ENCODE data around the genes C1orf43, ATP8B2, UBE2Q1, PMVK and FLAD1.

DNA sequence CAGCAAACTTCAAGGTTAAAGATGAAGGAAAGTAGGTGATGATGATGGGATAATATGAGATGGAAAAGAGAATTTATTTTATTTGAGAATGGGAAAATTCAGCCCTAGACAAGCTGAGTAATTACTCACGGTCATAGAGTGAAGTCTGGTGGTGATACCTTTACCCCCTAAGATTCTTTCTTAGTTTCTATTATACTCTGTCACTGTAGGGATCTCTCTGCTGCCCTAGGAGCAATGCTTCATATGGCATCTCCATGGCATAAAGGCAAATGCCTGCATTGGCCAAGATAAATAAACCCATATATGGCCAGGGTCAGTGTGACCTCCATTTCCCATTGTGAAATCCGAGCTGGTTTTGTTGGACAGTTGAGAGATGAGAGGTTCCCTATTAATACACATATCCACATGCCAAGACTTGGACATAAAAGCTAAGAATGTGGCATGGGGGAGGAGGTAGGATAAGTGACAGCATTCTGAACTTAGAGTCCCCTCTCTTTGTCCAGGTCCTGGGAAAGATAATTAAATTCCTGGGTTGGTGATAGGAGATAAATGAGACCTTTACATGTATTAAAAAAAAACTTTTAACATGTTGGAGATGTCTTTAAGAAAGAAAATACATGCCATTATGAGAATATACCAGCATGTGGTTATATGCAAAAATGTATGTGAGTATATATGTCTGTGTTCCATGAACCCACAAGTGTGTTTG lies 1.3 kb downstream of the TPM3 start:
- PRO-cap: no peak

- PRO-cap: bidirectional peak, plus-strand start at chr1:154220950, minus-strand start at chr1:154220626
These were observed at the start of gene C1orf43 for GRCh38 chr1:154219990-154220849. Gene C1orf43, minus strand, starts transcription at chr1:154220590.

DNA sequence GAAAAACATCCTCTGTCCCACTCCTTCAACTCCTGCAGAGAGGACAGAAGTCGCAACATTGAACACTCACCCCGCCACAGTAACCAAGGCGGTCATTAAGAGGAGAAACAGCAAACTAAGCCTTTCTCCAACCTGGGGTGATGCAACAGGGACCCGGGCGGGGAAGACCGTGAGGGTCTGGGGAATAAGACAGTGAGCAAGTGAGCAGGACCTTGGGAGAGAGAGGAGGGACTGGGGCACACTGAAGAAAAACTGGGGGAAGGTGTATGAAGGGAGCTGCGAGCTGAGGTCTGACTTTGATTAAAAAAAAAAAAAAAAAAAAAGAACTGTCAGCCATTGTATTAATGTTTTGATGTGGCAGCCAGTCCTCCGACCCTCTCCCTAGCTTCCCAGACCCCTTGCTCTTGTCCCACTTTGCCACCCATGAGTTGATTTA lies 438 bp downstream of the HAX1 start:
- PRO-cap: no peak

DNA sequence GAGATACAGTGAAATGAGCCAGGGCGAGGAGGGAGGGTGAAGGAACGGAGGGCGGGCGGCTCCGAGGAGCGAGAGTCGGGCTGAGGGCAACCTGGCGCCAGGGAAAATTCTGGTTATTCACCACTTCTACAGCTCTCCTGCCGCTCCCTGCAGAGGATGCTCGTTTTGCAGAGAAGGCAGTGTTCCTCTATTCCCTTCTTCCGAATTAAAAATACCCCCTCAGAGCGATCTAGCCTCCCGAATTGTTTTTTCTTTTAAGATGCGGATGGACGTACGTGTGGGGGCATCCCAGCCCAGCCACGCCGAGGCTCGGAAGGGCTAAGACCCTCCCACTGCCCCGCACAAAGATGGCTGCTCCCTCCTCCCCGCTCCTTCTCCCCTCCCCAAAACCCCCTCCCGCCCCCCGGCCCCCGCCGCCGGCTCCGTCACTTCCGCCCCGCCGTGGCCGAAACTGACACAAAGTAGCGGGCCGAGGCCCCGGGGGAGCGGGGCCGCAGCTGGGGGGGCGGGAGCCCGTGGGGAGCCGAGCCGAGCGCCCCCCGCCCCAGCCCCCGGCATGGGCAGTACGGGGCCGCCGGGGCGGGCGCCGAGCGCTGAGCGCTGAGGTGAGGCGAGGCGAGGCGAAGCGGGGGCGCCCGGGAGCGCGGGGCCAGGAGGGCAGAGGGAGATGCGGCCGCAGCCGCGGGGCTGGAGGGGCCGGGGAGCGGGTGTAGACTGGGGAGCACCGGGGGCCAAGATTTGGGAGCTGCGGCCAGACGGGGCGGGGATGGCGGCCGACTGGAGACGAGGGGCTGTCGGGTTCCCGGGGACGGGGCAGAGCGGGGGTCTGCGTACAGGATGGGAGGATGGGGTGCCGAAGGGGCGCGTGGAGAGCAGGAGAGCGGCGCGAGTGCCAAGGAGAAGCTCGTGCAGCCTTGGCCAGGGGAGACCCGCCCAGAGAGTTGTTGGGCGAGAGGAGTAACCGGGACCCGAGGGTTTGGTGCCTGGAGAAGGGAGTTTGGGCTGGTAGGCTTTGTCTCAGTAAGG lies at the start of gene ATP8B2:
TSS of gene ATP8B2 (plus strand) at position 428 of the 1,026 bp plus-strand sequence.
- PRO-cap: bidirectional peak, plus-strand start at position 472 of the sequence, minus-strand start at position 377 of the sequence

- PRO-cap: no peak
These were observed 4.2 kb downstream of the ATP8B2 start for GRCh38 chr1:154329226-154330145.

DNA sequence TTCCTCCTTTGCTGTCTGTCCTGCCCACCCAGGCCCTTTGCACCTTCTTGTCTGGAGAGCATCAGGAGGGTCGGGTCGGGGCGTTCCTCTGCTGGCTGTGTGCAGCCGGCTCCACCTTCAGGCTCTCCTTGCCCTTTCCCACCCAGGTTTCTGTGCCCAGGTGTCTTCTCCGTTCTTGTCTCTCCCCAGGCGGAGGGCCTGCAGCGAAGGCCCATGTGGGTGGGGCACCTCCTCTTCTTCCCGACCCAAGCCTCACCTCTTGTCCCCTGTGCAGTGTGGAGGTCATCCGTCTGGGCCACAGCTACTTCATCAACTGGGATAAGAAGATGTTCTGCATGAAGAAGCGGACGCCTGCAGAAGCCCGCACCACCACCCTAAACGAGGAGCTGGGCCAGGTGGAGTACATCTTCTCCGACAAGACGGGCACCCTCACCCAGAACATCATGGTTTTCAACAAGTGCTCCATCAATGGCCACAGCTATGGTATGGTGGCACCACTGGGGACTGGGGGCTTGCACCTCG lies 15.3 kb downstream of the ATP8B2 start:
- PRO-cap: no peak

DNA sequence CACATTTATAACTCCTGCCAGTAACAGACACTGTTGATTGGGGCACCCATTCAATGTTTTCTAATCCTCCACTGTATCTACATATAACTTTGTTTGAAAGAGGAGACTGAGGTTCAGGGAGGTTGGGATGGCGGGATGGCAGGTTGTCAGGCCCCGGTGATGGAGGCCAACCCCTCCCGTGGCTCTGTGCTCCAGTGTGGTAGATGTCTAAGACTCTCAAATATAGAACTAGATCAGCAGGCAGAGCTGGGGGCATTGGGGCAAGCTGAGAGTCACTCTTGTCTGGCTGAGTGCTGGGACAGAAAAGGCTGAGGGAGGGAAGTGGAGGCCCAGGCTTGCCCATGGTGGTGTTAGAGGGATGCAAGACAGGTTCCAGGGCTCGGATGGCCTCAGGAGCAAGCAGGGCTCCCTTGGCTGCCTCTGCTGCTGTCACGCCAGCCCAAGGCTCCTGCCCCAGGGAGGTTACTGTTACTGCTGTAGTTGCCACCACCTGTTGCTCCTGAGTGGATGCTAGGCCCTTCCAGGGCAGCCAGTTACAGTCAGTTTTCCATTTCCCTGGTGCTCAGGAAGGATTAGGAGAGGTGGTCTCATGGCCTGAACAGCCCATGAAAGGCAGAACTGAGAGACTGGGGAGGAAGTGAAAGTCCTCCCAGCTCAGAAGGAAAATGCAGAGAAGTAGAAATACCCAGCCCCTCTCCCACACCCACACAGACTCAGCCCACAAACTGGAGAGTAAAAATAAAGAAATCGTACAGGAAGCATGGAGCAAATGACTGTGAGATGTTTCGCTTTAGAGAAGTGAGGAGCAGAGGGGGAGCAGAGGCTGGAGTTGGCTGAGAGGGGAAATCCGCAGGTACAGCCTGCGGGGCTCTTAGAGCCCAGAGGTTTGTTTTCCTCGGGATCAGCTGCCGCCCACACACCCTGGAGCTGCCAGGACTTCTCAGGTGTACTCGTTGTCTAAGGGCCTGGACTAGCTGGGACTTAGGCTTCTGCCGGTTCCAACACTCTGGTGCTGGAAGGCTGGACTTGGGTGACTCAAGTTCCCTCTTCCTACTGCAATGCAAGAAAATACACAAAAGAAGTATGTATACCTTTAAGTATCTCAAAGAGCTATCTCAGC lies 2.1 kb downstream of the IL6R start:
- PRO-cap: bidirectional peak, plus-strand start at position 793 of the sequence, minus-strand start at position 709 of the sequence; bidirectional peak, plus-strand start outside the sequence, minus-strand start at position 1,060 of the sequence

DNA sequence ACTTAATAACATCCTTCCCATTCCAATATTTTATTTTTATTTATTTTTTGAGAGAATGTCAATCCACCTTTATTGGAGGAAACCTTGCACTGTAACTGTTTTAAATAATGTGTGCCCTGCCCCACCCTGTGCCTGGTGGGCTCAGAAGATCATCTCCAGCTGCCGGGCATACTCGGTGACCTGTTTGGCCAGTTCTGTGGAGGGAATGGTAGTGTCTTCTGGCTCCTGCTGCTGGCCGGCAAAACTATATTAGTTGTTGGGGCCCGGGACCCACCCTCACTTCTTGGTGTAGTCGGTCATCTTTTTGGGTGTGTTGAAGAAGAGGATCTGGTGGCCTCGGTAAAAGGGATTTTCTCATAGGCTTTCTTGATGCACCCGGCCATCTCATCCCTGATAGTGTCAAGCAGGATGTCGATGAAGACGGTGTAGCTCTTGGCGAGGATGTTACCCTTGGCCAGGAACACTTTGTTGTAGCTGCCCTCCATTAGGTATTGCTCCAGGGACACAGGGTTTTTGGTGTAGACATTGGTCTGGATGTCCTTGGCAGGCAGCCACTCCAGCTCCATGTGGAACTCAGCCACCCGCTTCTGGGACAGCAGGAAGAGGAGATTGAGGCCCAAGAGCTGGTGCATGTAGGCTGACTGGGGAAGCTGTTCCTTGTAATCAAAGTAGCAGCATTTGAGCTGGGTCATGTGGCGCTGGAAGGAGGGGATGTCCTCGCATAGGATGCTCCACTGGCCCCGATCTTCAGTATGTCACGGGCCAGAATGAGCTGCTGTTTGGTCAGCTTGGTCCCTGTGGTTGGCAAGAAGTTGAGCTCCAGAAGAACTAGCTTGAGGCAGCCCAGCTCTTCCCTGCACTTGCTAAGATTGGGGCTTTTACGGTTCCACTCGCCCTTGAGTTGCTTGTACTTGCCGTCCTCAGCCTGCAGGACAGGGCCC lies 9.3 kb downstream of the IL6R start:
- PRO-cap: no peak

DNA sequence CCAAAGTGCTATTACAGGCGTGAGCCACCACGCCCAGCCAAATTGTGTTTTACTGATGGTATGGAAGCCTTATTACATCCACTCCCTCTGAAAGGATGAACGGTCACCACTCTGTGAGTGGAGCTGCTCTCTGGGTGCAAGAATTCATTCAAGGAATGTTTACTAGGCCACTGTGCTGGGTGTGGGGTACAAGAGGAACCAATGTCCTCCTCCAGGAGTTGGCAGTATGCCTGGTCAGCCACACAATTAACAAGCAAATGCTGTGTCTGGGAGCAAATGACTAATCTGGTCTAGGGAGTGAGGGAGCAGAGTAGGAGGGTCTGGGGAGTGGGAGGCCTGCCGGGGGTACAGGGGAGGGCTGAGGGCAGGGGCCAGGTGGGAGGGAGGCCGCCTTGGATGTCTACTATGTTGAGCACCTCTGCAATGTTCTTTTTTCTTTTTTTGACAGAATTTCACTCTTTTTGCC lies 27.2 kb upstream of the TDRD10 start:
- PRO-cap: no peak

GRCh38 chr1:154558066-154559167 lies at the start of gene UBE2Q1:
Gene UBE2Q1, minus strand, starts transcription at chr1:154558662.
- PRO-cap: unidirectional peak, minus-strand start at chr1:154558409; bidirectional peak, plus-strand start at chr1:154558928, minus-strand start at chr1:154558677; bidirectional peak, plus-strand start at chr1:154558991, minus-strand start at chr1:154558986

DNA sequence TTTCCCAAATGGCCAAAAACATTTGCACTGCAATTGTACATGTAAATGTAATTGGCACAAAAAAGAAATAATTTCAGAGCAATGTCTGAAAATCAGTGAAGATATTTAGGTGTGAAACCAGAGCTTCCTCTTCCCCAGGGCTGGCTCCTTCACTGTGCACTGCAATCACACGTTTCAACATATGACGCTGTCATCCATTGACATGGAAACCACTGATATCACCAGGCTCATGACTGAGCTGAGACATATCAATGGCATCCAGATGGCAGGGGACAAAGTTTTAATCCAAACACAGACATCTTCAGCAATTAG lies 107.9 kb upstream of the ADAR start:
- PRO-cap: no peak

GRCh38 chr1:154730062-154730764 lies 122.2 kb upstream of the ADAR start:
- PRO-cap: no peak

DNA sequence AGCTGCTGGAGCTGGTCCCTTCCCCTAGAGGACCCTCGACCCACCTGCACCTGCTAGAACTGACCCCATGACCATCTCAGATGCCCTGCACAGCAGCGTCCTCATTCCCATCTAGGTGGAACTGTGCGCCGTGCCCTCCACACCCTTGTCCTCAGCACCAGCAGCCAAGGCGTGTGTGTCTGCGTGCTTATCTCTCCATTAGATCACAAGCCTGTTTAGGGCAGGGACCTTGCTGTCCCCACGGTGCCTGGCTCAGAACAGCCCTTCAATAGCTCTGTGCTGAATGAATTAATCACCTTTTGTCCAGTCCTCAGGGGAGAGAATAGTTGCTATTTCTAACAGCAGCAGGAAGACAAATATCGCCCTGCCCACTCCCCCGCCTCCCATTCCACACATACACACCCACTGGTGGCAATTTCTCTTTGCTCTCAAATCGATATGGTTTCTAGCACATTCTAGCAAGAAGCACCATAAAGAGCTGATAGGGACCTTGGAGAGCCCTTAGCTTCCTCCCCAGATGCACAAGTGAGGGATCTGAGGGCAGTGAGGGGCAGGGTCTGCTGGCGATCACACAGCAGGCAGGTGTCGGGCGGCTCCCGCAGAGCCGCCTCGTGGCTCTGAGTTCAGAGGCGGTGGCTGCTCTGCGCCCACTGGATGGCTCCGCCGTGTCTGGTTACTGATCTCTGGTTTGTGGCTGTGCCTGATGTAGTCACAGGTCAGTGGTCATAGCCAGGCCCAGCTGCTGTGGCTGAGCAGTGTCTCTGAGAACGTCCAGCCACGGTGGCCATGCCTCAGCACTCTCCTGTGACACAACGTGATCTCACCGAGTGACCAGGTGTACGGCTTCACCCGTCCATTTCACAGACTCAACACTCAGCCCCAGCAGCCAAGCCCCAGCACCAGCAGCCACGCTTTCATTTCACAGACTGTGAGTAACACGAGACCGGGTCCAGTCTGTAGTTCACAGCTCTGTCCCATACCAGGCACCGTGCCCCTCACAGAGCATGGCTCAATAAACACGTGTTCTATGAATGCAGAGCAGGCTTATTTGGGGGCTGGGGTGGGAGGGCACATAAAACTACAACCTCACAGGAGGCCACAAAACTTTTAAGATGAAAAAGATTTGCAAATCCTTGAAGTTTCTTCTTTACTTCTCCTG lies 61.4 kb downstream of the KCNN3 start:
- PRO-cap: no peak

- PRO-cap: no peak
These were observed 7.3 kb upstream of the KCNN3 start for GRCh38 chr1:154877358-154877902.

DNA sequence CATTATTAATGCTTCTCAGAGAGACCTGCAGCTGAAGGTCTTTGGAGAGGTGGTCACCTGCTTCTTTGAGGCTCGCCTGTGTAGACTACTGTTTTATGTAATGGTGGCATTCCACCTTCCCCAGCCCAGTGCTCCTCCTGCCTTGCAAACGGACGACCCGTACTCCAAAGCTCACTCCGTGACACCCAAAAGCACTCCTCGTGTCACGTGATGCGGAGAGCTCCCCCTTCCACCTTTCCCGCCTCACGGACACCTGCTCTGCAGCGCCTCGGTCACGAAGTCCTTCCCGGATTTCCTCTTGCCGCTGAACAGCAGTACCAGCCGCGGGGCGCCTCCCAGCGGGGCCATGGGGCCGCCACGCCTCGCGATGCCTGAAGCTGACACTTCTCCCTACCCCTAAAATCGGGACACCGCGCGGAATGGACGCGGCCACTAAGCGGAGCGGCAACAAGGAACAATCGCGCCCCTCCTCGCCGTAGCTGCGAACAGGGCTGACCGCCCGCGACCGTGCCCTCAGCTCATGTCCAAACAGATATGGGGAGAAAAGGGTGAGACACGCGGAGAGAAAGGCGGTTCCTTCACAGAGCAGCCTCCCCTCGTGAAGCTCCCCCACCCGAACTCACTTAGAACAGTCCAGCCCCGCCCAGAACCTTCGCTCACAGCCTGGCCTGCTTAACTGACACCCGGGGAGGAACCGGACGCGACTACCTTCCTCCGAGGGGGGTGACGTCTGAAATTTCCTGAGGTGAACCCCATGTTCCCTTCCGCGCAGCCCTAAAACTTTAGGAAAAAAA lies at the start of gene PMVK:
TSS of gene PMVK (minus strand) at position 382 of the 794 bp plus-strand sequence.
- PRO-cap: bidirectional peak, plus-strand start at position 314 of the sequence, minus-strand start at position 282 of the sequence; bidirectional peak, plus-strand start at position 399 of the sequence, minus-strand start at position 373 of the sequence; bidirectional peak, plus-strand start outside the sequence, minus-strand start at position 621 of the sequence

- PRO-cap: no peak
These were observed 1.8 kb upstream of the PYGO2 start for GRCh38 chr1:154963094-154964042.

DNA sequence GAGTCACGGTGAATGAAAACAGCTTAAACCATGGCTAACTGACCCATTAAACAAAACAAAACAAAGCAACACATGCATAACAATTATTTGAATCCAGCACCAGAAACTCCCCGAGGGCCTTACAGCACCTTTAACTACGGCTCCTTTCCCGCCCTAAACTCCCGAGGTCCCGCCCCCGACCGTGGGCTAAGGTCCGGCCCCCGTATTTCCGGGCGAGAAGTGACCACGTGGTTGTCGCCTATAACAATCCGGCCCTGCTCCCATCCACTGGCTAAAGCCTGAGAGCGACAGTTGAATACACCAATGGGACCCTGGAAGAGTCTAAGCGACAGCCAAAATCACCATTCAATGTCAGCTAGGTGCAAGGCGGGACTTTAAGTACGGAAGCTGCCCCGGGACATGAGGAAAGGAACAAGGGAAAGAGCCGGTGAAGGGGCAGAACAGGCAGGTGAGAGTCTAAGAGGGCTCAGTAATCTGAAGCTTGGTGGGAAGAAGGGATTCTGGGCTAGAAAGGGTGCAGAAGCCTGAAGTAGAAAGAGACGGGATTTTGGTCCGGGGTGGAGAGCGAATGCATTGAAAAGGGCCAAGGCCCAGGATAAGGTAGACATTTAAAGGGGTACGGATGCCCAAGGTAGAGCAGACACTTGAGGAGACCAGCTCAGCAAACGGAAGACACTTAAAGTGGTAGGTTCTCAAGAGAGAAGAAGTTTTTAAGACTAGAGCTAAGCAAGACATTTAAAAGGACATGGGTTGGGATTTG lies at the start of gene FLAD1:
TSS of gene FLAD1 (plus strand) at position 395 of the 760 bp plus-strand sequence.
- PRO-cap: bidirectional peak, plus-strand start at position 406 of the sequence, minus-strand start at position 160 of the sequence

GRCh38 chr1:155007348-155007840 lies 4.8 kb downstream of the ZBTB7B start:
- PRO-cap: no peak

- PRO-cap: unidirectional peak, minus-strand start at chr1:155010355
These were observed 7.7 kb downstream of the ZBTB7B start for GRCh38 chr1:155010204-155010779.

- PRO-cap: no peak
These were observed 15.2 kb downstream of the ZBTB7B start for GRCh38 chr1:155017903-155018164.

Measured in bronchial lymph node (tissue), 1 donor.